Metastatic Breast Carcinoma in the Brain (tissue), 10 donors: ENCODE measurements around a stretch of chr5.

DNA sequence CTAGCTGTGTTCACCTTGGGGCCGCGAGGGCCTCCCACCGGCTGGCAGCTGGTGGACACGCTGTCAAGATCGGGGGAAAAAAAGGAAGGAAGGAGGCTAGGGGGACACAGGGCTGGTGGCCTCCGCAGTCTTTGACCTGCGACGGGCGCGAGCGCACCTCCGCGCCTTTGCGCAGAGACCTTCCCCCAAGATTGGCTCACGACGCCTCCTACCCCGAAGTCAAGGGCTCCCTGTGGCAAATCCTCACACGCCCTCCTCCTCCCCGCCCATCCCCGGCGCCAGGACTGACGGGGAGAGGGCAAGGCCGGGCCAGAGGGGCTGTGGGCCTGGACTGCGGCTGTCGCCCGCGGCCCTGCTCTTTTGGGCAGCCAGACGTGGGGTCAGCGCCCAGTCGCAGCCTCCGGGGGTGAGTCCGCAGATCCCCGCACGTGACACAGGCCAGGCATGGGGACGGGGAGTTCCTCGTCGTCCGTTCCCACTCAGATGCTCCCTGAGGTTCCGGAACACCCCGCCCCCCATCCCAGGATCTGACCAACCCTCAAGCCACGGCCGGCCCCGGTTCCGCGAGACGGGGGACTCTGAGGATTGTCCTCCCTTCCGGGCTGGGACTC is 721 bp upstream of the ANKRD33B start:
- PRO-cap, 10 experiments: peak in 2 of 10 experiments; most common plus-strand start position 312 of the sequence (in 1); most common minus-strand start position 193 of the sequence (in 1)

- PRO-cap, 10 experiments: no peak in any of the 10 experiments
Measured at GRCh38 chr5:10634141-10634680, 70.3 kb downstream of the ANKRD33B start.

GRCh38 chr5:10699837-10700514 is 61.1 kb downstream of the DAP start:
- PRO-cap, 10 experiments: no peak in any of the 10 experiments

DNA sequence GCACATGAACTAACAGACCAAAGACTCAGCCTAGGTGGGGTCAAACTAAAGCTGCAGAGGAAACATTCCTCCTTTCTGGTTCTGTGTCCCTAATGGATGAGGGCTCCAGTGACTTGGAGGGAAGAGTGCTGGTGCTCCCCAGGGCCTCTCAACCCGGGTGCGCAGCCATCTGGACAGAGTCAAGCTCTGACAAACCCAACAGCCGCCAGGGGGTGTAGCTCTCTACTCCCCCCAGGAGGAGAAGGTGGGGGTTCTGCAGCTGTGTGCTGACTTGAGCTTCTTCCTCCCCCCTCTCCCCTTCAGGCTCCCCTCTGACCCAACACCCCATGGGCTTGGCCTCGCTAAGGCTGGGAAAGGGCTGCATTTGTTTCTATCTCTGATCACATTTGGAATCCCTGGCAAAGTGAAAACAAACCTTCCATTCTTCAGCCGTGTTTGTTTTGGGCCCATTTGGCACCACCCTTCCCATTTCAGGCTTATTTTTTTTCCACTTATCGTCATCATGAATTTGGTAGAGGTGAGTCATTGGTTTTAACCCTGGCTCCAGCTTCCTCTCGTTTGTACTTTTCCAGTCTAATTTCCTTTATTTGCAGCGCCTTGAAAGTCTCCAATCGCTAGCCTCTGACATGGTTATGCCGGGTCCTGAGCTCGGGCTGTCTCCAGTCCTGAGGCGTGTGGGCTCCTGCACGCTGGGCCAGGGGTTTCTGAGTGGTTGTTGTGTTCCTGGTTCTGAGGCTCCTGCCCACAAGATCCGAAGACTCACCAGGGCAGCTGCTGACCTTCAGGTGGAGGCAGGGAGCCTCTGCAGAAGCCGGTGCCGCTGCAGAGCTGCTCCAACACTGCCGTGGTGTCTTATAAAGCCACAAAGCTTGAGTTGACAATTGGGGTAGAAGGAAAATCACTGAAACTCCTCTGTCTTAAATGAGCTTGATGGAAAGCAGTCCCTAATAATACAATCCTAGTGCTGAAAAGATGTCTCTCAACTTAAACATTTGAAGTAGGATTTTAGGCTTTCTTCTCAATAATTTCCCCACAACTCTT is 36.0 kb downstream of the DAP start:
- PRO-cap, 10 experiments: peak in 6 of 10 experiments; most common plus-strand start position 662 of the sequence (in 6); most common minus-strand start position 188 of the sequence (in 1)

GRCh38 chr5:10744756-10745113 is 16.3 kb downstream of the DAP start:
- PRO-cap, 10 experiments: no peak in any of the 10 experiments

DNA sequence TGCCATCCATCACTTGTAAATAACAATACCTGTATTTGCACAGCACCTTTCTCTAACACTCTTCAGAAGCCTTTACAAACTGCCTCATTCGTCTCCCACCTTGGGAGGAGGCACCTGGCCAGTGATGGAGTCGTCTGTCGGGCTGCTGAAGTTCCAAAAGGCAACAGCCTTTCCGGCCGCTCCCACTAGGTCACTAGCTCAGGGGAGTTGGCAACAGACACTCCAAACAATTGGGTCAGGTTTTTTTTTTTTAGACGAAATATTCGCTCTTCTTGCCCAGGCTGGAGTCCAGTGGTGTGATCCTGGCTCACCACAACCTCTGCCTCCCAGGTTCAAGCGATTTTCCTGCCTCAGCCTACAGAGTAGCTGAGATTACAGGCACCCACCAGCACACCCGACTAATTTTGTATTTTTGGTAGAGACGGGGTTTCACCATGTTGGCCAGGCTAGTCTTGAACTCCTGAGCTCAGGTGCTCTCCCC is 4.0 kb downstream of the DAP start:
- PRO-cap, 10 experiments: no peak in any of the 10 experiments

DNA sequence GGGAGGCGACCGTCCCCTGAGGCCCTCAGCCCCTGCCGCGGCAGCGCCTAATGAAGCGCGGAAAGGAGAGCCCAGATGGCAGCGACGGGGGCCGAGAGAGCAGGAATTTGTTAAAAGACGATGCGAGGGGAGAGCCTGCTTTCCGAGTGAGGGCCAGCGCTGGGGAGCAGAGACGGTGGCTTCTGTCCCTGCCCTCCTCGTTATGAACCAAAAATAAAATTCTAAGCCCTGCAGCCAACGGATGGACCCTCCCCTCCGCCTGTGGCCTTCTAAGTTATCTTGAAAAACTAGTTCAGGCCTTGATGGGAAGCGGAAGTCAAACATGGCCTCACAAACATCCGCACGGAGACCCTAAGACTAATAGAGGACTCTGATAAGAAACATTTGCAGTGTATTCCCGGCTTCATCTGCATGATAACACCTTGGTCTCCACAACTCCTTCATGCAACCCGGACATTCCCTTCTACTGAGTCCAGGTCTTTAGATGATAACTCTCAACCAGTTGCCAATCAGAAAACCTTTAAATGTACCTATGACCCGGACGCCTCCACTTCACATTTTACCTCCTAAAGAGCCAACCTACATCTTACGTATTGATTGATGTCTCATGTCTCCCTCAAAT is 716 bp upstream of the DAP start:
- PRO-cap, 10 experiments: peak in 5 of 10 experiments; most common minus-strand start position 204 of the sequence (in 5)

GRCh38 chr5:11251146-11251760 is 490.2 kb upstream of the DAP start:
- PRO-cap, 10 experiments: no peak in any of the 10 experiments

DNA sequence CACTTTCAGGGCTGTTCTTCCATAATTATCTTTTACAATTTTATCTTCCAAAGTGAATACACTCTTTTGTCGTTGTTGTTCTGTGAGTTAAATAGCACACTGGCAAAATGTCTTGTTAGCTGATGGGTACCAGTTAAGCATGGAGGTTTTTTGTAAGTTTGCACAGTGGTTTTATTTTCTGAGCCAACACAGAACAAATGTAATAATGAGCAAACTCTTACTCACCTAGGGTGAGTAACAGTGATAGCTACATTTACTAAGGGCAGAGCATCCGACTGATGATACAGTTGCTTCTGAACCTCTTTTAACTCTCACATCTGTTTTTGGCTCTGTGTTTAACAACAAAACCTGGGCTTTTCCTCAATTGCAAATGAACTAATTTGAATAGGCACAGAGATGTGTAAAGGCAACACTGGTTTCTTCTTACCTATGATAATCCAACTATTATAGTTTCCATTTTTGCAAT is 103.1 kb downstream of the CTNND2 start:
- PRO-cap, 10 experiments: peak in 2 of 10 experiments; most common minus-strand start position 173 of the sequence (in 2)

- PRO-cap, 10 experiments: peak in 7 of 10 experiments; most common plus-strand start chr5:11903481 (in 7); most common minus-strand start chr5:11903814 (in 3)
Measured at GRCh38 chr5:11903130-11904133, 814 bp downstream of the CTNND2 start.

GRCh38 chr5:12888389-12888700 is 984.1 kb upstream of the CTNND2 start:
- PRO-cap, 10 experiments: no peak in any of the 10 experiments

DNA sequence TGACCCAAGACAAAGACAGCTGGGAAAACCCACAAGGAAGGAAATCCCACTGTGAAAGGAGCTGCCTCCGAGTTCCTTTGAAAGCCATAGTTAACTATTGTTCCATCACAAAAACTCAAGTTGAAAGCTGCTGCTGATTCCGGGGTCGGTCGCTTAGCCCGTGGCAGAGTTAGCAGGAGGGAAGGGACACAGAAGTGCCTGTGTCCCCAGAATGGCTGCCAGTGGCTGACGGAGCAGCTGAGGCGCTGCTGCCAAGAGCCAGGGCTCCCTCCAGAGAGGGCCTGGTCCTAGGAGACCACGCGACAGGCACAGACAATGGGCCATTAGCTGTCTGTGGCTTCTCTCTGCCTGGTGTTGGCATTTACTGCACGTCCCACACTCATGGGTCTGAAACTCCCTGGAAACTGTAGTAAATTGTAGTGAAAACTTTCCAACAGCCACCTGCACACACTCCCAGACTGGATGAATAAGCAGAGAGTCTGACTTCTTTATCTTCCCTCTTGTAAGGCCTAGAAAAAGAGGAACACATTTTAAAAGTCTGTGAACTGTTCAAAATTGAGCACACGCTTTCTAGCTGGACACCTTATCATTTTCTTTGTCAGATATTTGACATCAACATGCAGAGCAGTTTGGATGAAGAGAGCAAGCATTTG is 24.2 kb upstream of the TRIO start:
- PRO-cap, 10 experiments: no peak in any of the 10 experiments

DNA sequence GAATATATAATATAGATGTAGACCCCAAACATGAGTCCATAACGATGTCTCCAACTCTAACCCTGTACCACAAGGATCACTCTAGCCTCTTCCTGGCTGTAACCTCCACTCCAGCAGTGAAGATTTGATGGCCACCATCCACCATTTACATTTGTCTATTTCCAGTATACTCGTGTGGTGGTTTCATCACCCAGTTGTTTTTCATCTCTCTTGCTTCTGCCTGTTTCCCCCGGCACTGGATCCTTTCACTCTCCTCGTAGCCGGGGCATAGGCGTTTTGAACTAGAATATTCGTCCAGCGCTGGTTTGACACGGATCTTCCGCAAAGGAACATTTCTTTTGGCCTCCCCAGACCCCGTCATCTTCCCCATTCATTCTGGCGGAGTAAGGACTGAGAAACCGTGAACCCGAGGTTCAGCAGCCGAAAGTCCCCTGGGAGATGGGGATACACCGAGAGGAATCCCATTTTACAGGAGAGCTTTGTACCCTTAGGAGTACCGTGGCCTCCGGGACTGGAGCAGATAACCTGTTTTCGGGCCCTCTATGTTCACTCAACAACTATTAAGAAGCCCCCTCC is 760 bp upstream of the TRIO start:
- PRO-cap, 10 experiments: no peak in any of the 10 experiments

- PRO-cap, 10 experiments: no peak in any of the 10 experiments
Measured at GRCh38 chr5:14151050-14151872, 8.1 kb downstream of the TRIO start.

DNA sequence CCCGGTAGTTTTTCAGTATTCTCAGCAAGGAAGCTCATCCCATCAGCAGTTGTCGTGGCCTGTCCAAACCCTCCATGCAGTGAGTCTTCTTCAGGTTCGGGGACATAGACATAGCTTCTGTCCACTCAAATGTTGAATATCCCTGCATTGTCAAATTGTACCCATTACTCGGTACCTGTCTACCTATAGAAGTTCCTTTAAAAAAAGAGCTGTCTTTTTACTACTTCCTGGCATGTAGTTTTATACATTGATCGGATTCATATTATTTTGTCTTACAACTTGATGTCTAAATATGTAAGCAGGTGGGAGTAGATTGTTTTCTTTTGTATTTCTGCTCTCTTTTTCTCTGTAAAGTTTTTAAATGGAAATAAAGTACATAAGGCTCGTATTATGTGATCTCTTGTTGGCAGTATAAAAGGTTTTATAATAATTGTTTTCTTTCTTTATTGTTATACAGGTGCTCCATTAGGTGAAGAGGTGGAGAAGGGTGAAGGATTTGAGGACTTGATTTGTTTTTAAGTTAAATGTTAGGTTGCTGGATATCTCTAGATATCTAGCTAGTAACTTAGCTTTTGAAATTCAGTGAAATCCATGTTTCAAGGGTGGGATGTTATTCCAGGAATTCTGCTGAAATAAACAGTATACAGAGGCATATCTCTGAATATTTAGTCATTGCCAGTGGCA is 51.0 kb downstream of the TRIO start:
- PRO-cap, 10 experiments: no peak in any of the 10 experiments

GRCh38 chr5:14208930-14209573 is 65.9 kb downstream of the TRIO start:
- PRO-cap, 10 experiments: no peak in any of the 10 experiments

DNA sequence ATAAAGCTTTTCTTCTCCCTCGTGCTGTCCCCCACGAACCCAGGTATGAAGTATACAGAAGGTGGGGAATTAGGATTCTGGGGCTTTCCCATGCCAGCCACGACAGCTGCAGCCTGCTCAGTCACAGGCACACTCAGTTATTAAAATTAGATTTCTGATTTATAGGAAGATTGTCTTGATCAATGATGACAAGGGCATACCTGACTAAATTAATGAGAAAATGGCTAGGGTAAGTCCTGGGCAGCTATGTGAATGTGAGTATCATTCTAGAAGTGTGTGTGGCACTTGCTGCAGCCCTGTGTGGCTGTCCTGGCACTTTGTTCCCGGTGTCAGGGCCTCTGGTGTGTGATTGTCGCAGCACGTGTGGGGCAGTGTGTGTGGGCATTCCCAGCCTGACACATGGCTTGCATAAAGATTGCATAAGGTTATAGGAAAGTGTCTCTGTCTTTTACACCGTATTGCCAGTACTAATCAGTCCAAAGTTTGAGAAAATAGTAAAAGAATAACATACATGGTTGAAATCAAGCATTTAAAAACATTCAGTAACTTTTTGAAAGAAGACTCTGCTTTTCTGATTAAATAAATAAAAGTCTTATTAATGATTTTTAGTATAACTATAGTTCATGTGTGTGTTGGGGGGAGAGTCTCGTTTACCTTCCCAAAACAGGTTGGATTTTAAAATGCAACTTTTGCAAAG is 74.4 kb downstream of the TRIO start:
- PRO-cap, 10 experiments: no peak in any of the 10 experiments

DNA sequence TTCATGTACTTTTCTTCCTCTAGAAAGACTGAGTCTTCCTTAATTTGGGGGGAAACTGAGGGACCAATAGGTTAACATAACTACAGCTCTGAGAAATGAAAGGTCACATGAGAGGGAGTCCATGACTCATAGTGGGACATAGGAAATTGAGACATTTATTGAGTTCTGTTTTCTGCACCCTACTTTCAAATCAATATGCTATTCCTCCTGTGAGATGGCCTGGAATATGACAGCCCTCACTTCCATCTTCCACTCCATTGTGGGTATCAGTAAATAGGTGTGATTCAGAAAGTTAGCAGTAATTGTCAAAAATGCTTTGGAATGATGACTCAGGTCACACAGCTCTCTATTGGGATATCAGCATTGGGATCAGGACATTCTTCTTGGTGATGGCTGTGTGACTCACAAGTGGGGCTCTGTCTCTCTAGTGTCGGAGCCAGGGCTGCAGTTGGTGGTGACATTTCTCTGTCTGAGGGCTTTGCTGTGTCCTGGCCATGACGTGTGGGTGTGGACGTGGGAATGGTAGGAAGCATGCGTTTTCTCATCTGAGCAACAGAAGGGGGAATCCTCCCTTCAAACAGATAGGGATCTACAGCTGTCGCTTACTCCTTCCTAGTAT is 125.0 kb downstream of the TRIO start:
- PRO-cap, 10 experiments: peak in 2 of 10 experiments; most common plus-strand start position 427 of the sequence (in 1); most common minus-strand start position 259 of the sequence (in 1)

DNA sequence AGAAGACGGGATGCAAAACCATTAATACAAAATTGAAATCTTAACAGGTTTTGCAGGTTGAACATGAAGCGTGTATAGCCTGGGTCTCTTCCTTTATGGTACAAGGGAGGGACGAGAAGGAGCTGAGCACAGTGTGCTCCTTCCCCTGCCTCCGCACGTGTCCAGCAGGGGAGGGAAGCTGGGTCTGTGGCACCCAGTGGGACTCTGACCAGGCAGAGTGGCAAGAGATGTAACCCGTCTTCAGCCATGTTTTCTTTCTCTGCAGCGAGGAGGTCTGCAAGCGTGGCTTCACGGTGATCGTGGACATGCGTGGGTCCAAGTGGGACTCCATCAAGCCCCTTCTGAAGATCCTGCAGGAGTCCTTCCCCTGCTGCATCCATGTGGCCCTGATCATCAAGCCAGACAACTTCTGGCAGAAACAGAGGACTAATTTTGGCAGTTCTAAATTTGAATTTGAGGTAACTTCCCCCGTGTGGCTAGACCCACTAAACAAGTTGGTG is 143.5 kb downstream of the TRIO start:
- PRO-cap, 10 experiments: no peak in any of the 10 experiments

GRCh38 chr5:14337493-14338080 is 194.4 kb downstream of the TRIO start:
- PRO-cap, 10 experiments: no peak in any of the 10 experiments